Sternocleidomastoid (tissue), 1 donor: ENCODE data around the gene EVL.

- PRO-cap, result no peak
Measured at GRCh38 chr14:99250336-99251268, 21.4 kb downstream of the BCL11B start.

GRCh38 chr14:99259211-99259757 lies 12.7 kb downstream of the BCL11B start:
- PRO-cap, result no peak

DNA sequence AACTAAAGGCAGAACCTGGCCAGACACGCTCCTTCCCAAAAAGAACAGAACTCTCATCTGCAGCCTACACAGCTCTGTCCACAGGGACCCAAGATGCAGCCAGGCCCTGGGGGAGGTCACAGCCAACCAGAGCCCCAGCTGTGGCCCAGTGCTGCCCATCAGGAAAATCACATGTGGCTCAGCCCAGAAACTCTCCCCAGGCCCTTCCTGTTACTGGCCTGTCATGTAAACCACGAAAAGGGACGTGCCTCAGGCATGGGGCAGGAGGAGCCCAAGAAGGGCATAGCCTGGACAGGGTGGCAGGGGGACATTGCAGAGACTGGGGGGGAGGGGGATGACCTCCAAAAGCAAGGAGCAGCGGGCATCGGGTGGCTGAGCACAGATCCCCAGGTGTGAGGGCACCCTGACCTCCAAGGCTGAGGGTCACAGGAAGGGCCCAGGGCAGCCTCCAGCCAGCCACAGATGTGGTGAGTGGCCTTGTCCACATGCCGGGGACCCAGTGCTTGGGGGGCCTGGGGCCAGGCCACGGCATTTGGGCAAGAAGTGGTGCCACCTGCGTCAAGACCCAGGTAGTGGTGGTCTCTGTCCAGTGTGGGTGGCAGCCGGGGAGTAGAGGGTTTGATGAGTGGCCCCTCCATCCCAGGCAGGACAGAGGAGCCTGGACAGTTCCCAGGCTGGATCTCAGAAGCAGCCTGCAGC lies 33.2 kb downstream of the CCNK start:
- PRO-cap, result no peak

GRCh38 chr14:99537364-99537938 lies 56.2 kb downstream of the CCNK start:
- PRO-cap, result no peak

DNA sequence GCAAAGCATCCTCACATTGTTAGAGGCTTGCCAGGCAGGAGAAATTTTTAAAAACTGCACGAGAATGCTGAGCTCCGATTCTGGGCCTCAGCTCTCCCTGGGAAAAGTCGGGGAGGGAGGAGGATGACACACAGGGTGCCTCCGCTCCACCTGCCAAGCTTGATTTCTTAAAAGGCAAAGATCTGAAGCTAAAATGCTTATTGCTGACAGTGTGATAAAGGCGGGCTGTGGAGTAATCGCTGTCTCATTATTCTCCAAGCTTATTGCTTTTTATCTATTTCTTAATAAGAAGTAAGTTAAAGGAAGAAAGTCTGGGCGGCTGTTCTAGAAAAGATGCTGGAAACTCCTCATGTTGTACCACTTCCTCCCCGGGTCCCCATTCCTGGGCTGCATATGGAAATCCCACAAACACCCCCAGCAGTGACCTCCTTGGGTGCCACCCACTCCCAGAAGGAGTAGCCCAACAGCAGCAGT lies 55.0 kb downstream of the CCDC85C start:
- PRO-cap, result unidirectional peak, plus-strand start at position 361 of the sequence

DNA sequence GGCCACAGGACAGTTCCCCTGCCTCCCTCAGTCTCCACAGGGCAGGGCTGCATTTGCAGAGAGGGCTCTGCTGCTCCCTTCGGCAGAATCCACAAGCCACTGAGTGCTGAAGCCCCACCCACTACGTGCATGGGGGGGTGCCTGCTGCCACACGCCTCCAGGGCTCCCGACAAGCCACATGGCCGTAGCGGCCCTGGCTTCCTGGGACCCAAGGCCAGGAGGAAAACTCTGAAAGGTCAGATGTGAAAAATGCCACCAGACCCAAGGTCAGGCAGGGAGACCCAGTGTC lies 43.1 kb downstream of the CCDC85C start:
- PRO-cap, result no peak

DNA sequence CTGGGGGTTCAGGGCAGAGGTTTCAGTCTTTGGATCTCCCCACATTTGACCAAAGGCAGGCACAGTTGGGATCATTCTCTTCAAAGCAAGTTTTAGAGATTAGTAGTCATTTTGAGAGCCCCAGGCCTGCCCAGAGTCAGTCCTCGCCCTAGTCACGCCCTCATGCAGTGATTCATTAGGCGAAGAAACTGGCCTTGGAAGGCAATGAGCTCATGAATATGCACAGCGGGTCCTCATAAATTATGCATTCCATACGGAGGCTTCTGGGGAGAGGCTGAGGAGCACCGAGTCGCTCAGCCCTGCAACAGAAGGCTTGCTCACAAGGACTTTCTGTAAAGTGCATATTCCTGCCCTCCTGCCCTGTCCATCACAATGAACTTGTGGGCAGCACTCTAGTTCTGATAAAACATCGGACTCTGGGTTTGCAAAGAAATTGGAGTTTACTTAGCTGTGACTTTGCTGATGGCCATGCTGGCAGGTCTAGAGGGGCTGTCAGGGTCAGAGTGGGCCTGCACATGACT lies 34.7 kb upstream of the EML1 start:
- PRO-cap, result no peak

- PRO-cap, result no peak
Measured at GRCh38 chr14:99768149-99768414, 25.1 kb upstream of the EML1 start.

DNA sequence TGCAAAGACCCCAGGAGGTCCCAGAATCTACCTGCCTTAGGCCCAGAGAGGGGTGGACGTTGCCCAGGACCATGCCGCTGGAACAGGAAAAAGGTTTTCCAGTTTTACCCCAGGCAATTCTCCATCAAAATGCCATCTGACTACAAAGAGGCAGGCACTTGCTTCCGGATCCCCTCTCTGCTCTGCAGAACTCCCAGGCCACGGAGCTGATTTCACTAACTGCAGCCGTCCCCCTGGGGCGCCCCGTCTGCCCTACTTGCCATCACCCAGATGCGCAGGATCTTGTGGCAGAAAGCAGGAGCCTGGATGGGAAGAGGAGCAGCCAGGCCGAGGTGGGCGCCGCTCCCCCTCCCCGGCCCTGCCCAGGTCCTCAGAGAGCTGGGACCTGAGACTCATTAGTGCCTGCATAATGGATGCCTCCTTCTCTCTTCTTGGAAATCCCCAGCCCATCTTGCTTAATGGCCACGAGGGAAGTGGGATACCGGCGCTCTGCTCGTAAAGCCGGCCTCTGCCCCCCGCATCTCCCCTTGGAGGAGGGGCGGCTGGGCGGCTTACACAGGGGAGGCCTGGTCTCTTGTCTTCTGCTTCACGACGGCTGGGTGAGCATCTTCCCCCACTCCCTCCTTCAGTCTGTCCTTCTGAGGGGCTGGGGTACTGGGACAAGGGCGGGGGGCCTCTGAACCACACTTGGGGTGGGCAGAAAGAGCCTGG lies 19.6 kb upstream of the EML1 start:
- PRO-cap, result no peak

- PRO-cap, result no peak
Measured at GRCh38 chr14:100058805-100059242, 6.4 kb upstream of the EVL start.

DNA sequence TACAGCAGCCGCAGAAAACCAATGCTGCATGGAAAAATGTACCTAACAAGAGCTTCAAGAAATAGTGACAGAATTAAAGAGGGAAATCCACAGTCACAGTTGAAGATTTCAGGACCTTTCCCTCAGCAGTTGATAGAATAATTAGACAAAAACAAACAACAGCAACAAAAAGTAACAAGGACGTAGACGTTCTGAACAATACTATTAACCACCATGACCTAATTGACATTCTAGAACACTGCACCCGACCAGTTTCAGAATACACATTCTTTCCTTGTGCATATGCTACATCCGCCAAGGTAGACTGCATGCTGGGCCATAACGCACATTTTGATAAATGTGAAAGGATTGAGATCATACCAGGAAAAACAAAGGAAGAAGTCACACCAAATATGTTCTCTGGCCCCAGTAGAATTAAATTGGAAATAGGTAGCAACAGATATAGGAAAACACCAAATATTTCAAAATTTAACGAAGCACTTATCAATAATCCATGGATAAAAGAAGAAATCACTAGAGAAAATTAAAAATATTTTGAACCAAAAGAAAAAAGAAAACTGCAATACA lies 1.6 kb upstream of the EVL start:
- PRO-cap, result no peak

GRCh38 chr14:100064813-100065651 lies at the start of gene EVL:
Gene EVL, plus strand, starts transcription at chr14:100065422.
- PRO-cap, result bidirectional peak, plus-strand start at chr14:100065407, minus-strand start at chr14:100065178

GRCh38 chr14:100187414-100187991 lies 28.1 kb upstream of the DEGS2 start:
- PRO-cap, result no peak

DNA sequence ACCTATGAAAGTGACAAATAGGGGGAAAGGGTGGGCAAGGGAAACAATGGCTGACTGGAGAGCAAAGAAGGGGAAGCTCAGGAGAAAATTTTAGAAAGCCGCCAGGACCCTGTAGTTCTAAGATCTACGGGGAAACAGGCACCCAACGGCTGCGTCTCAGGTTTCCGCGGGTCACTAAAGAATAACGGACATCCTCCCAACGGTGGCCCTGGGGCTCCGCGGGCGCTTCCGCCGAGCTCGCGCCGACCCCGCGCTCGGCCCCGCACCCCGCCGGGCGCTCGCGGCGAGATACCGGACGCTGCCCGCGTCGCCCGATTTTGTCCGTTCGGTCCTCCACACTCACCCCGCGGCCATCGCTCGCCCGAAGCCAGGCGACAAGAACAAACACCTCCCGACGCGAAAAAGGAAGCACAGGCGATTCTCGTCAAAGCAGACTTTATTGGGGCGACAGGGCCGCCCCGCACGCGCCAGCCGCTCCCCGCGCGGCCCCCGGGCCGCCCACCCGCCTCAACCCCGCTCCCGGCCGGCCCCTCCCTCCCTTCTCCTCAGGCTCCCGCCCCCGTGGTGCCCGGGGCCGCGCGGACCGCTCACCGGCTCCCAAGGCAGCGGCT lies 959 bp upstream of the YY1 start:
- PRO-cap, result bidirectional peak, plus-strand start at position 225 of the sequence, minus-strand start at position 290 of the sequence

- PRO-cap, result no peak
Measured at GRCh38 chr14:100266180-100266710, 27.3 kb downstream of the YY1 start.

- PRO-cap, result no peak
Measured at GRCh38 chr14:100692477-100693540, 33.9 kb upstream of the DLK1 start.

DNA sequence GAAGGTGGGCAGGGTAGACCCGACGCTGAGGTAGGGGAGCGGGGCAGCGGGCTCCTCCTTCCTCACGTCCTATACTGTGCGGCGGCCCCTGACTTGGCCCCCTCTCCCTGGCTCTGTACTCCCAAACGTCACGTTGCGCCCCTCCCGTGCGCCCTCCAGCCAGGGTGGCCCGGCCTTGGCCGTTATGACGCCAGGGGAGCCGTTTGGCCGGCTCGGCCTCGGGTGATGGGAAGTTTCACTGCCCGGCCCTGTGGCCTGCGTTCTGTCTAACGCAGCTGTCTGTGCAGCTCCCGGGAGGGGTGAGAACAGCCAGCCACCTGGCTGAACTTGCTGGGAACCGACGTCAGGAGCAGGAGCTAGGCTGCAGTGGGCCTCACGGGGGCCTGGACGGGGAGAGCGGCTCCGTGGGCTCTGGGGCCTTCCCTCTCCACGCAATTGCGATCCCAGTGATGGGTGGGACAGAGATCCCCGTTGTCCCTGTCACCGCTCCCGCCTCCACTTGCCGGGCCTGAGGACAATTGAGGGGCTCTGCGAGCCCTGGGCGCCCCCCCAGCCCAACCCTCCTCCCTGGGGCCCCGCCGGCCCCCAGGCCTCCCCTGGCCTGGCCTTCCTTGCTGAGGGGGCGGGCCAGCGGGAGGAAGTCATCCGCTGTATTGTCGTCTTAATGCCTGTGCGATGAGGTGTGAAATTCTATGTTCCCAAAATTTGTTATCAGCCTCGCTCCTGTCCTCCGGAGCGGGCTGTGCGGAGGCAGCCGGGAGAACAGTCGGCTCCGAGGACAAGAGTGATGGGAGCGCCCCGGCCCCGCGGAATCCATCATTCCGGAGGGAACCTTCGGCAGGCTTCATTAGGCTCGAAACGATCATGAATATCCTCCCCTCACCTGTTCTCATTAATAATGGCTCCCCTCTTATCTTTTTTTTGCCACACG lies 17.6 kb upstream of the DLK1 start:
- PRO-cap, result no peak

GRCh38 chr14:100714264-100715141 lies 12.2 kb upstream of the DLK1 start:
- PRO-cap, result no peak

GRCh38 chr14:100825663-100826666 lies 77.6 kb downstream of the RTL1 start:
- PRO-cap, result bidirectional peak, plus-strand start at chr14:100826118, minus-strand start at chr14:100825926

- PRO-cap, result no peak
Measured at GRCh38 chr14:100900926-100901409, 2.6 kb downstream of the RTL1 start.